ENCODE results near the genes SETD9 and GAPT.

GRCh38 chr5:55933401-55933800, 61.4 kb downstream of the IL6ST start:
- PRO-cap: no peak

GRCh38 chr5:55975217-55975688, 19.5 kb downstream of the IL6ST start:
- PRO-cap: no peak

DNA sequence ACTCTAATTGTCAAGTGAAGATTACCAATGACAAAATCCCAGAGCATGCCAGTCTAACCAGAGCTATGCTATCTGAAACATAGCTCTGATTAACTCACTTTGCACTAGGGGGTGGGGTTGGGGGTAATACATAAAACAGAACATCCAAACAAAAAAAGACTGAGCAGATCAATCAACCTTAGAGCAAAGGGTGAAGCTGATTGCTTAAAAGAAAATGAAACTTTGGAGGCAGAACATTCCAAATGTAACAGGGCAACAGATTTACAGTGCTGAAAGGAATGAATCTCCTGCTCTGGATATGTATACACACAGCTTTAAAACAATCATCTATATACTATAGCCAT, 4.9 kb downstream of the IL6ST start:
- PRO-cap: no peak

DNA sequence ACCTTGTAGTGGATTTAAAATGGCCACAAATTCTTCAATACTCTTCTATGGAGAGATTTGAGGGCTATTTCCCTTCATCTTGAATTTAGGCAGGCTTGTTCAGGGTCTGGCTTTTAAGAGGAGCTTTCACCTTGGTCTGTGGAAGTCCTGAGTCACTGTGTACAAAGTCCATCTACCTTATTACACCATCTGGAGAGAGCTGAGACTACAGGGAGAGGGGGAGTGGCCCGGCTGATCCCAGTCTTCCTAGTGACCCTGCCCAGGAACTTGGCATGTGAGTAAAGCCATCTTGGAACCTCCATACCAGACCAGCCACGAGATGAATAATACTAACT, 8.3 kb upstream of the IL6ST start:
- PRO-cap: no peak

DNA sequence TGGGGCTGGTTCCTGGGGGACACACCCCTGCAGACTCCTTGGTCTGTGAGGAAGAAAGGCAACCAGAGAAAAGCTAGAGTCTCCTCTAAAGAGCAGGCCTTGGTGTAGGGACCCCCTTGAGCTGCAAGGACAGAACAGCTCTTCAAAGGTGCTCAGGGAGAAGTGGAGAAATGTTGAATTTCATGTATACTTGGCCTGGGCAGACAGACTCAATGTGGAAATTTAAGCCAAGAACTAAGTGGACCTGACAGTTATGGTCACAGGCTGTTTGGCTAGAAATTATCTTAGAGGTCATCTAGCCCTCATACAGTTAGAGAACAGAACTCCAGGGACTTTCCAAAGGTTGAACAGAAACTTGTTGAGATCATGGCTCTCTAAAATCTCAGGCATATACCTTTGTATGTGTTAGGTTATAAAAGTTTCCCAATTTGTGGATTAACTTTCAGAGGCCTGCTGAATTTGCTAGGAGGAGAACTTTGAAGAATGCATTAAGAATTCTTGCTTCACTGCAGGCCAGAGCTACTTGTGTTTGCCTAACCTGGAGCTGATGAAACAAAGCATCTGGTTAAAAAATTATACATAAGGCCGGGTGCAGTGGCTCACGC, 35.1 kb upstream of the IL6ST start:
- PRO-cap: no peak

- PRO-cap: no peak
Measured at GRCh38 chr5:56154869-56155472, 78.2 kb downstream of the ANKRD55 start.

- PRO-cap: no peak
Measured at GRCh38 chr5:56481988-56482744, 249.0 kb upstream of the ANKRD55 start.

DNA sequence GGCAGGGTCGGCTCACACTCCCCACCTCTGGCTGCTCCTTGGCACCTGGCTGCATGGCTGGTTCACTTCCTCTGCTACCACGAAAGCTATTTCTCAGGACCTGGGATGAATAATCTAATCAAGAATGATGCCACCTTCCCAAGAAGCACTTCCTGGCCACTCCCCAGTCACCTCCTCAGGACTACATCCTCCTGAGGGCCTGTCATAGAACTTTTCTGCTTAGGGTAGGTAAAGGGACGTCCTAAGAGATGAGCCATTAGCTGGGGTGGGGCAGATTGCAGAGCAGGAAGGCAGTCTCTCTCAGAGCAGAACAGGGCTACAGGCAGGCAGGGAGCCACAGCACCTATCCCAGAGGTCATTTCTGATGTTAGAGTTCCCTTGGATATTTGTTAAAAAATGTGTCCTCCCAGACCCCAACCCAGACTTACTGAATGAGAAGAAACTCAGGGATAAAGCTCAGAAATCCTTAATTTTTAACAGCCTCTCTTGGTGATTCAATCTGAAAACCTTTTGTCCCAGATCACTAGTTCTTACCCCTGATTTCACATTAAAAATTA, 288.0 kb upstream of the MAP3K1 start:
- PRO-cap: no peak

DNA sequence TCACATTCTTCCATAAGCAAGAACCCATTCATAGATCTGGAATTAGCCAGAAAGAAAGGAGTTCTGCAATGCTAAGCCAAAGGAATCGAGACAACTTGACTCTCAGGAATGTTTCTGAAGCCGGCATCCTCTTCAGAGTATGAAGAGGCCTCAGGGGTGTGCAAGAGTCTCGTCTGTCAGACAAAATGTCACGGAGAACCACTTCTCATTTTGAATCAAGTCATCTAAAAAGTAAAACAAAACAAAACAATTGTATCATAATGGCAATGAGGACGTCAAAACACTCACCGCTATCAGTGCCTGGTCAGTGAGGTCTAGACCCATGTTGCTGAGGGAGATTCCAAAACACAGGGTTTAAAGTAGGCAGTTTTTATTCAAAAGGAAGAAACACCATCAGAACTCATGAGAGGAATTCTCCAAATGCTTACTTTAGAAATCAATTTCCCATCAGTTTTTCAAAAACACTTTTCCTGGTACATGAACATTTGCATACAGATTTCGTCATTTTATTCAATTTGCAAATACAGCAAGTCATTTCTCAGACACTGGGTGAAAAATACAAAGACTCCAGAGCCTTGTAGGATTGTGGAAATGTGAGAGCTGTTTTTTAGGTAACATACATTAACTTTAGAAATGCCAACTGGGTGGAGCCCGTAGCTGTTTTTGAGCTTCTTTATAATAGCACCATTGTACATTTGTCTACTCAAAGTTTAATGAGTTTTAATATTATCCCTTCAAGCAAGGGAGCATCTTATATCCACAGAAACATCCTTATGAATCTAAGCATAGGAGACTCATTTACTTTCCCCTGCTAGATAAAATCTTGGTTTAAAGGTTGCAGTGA, 89.5 kb upstream of the MAP3K1 start:
- PRO-cap: no peak

GRCh38 chr5:56736980-56737532, 78.3 kb upstream of the MAP3K1 start:
- PRO-cap: bidirectional peak, plus-strand start at chr5:56737316, minus-strand start at chr5:56737059

- PRO-cap: bidirectional peak, plus-strand start at chr5:56909260, minus-strand start at chr5:56909228
Measured at GRCh38 chr5:56908982-56909687, at the start of gene SETD9. Gene SETD9 (plus strand): TSS chr5:56909596.

GRCh38 chr5:57181224-57181687, 7.4 kb downstream of the GPBP1 start:
- PRO-cap: no peak

GRCh38 chr5:57663470-57664012, 180.9 kb upstream of the ACTBL2 start:
- PRO-cap: no peak

GRCh38 chr5:57862376-57863080, 379.9 kb upstream of the ACTBL2 start:
- PRO-cap: no peak

DNA sequence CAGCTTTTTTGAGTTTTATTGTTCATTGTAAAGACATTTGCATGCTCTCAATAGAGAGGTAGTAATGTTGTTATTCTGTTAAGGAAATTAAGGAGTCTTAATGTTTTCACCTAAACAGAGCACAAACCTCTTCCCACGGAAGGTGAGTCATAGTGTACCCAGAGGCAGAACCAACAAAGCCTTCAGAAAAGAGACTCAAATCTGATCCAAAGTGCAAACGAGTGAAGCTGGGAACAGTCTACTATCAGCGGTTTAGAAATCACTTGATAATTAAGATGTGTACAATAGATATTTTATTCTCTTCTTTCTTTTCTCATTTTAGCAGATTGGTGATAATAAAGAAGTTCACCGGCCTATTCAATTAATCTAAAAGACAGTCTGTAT, 470.5 kb downstream of the PLK2 start:
- PRO-cap: no peak

GRCh38 chr5:58112984-58113704, 346.7 kb downstream of the PLK2 start:
- PRO-cap: no peak

DNA sequence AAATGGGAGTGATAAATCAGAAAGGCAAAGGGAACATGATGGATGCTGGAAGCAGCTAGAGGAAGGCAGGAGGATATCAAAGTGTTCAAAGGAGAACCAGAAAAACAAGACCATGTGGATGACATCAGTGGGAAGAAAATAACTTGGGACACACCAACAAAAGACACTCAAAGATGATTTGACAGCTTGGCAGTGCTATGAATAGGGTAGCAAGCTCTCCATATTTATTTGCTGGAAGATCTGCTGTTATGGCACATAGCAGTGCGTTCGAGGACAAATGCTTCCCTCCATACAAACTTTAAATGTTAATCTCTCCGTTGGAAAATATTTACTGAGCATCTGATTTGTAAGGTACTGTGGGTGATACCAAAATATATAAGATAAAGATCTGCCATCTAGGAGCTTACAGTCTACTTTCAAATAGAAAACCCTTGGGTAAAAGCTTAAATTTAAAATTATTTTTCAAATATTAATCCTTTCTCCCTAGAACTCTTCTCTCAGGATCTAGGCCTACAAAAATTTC, 142.7 kb downstream of the PLK2 start:
- PRO-cap: no peak

- PRO-cap: no peak
Measured at GRCh38 chr5:58491254-58491767, at the start of gene GAPT. Gene GAPT (plus strand): TSS chr5:58491435.

GRCh38 chr5:59087801-59088379, 505.0 kb downstream of the RAB3C start:
- PRO-cap: no peak

GRCh38 chr5:59095519-59095976, 512.7 kb downstream of the RAB3C start:
- PRO-cap: no peak

Data from NALM6 (cell line).